Measurements from ENCODE around the genes CCDC85C and DEGS2.

DNA sequence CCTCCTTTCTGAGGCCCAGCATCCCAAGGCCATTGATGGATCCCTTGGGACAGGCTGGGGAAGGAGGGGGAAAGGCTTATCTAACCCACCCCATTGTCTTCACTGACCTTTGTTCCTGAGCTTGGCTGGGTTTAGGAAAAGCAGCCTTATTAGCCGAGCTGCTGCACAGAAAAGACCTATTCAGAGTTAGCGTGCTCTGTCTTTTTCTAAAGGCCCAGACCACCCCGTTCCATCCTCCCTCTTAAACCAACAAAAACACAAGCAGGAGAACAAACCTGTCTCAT is 5.1 kb downstream of the CCDC85C start:
- RRBS, result no CpG with 5 or more reads among the region's 3 CpGs

- RRBS, result 2% methylated on average over 80 of the region's 146 CpGs
Observed at GRCh38 chr14:99603796-99604717, at the start of gene CCDC85C. CCDC85C (minus strand) TSS chr14:99604207.

DNA sequence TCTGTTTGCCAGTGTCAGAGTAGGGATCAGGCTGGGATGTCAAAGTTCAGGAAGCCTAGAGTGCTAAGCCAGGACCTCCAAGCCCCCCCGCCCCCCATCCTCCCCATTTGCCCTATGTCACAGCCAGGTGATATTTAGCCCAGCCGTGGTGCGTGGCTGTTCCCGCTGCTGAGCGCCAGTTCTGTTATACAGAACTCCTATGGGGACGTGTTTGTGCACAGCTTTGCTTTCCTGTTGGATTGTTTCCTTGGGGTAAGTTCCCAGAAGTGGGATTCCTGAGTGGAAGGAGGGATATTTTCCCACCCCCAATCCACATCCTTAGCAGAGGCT is 15.6 kb upstream of the CCDC85C start:
- RRBS, result no CpG with 5 or more reads among the region's 6 CpGs

DNA sequence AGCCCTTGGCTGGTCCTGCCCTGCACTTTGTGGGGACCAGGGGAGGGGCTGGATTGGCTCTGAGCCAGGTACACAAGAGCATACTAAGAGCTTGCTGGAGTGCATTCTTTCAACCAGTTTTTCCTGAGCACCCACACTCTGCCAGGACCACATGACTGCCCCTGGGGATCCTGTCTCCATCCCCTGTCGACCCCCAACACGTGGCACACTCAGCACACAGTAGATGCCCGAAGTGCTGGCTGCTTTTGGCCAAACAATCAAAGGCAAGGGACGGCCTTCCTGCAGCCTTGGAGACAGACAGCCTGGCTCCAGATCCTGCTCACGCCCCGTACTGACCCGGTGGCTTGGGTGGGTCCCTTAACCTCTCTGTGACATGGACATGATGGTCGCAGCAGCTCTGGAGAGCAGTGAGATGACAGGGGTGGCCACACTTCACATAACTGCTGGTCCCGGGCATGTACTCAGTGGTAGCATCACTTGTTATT is 52.9 kb downstream of the CYP46A1 start:
- RRBS, result 3% methylated on average over 2 of the region's 9 CpGs

GRCh38 chr14:99772870-99773414 is 20.3 kb upstream of the EML1 start:
- RRBS, result no CpG with 5 or more reads among the region's 4 CpGs

GRCh38 chr14:99972164-99972911 is 92.9 kb upstream of the EVL start:
- RRBS, result 3% methylated on average over 8 of the region's 45 CpGs

GRCh38 chr14:100068392-100069121 is 3.3 kb downstream of the EVL start:
- RRBS, result no CpG with 5 or more reads among the region's 15 CpGs

GRCh38 chr14:100083626-100083988 is 18.4 kb downstream of the EVL start:
- RRBS, result no CpG with 5 or more reads among the region's 2 CpGs

DNA sequence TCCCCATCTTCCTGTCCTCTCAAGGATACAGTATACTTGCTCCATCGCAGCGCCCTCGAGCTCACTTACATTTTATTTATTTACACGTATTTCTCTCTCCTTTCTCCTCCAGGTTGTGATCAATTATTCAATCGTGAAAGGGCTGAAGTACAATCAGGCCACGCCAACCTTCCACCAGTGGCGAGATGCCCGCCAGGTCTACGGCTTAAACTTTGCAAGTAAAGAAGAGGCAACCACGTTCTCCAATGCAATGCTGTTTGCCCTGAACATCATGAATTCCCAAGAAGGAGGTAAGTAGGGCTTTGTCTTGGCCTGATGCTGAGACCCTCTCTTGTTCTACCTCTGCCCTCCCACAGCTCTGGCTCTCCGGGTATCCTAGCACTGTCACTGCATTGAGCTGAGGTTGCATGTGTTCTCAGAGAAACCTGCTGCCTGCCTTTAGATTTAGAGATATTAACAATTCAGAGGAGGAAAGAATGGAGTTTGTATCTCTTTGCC is 32.2 kb downstream of the EVL start:
- RRBS, result no CpG with 5 or more reads among the region's 11 CpGs

- RRBS, result no CpG with 5 or more reads among the region's 8 CpGs
Observed at GRCh38 chr14:100105929-100106202, 40.6 kb downstream of the EVL start.

GRCh38 chr14:100140359-100141403 is 18.8 kb downstream of the DEGS2 start:
- RRBS, result no CpG with 5 or more reads among the region's 25 CpGs

DNA sequence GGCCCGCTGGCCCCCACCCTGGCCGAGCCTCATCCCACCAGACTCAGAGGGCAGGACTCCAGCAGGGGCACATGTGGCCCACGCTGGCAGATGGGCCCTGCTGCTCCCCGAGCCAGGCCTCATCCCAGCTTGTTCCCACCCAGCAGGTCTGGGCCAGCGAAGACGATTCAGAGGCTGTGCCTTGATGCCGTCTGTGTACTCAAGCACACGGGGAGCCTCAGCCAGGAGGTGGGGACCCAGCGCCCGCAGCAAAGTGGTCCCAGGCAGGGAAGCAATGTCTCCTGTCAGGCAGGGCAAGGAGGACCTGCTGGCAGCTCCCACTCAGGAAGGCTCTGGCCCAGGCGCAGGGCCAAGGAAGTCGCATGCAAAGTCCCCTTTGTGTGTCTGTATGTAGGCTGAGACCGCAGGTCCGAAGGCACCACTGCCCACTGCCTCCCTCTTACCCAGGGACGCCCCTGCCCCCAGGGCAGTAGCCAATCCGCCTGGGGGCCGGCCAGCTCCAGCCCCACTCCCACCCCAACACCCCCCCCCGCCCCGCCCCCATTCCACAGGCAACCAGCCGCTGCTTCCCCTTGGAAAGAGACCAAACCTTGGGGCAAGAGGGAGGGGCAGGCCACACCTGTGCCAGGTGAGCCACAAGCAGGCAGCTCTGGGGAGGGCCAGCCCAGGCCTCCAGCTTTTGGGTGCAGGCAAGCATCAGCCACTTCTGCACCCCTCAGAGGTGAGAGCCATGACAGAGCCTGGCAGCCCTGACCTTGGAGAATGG is 9.4 kb downstream of the DEGS2 start:
- RRBS, result no CpG with 5 or more reads among the region's 20 CpGs

GRCh38 chr14:100159373-100159955 is at the start of gene DEGS2:
DEGS2 (minus strand) TSS chr14:100159645.
- RRBS, result 6% methylated on average over 38 of the region's 76 CpGs

GRCh38 chr14:100159956-100160490 is 578 bp upstream of the DEGS2 start:
- RRBS, result 3% methylated on average over 3 of the region's 25 CpGs

DNA sequence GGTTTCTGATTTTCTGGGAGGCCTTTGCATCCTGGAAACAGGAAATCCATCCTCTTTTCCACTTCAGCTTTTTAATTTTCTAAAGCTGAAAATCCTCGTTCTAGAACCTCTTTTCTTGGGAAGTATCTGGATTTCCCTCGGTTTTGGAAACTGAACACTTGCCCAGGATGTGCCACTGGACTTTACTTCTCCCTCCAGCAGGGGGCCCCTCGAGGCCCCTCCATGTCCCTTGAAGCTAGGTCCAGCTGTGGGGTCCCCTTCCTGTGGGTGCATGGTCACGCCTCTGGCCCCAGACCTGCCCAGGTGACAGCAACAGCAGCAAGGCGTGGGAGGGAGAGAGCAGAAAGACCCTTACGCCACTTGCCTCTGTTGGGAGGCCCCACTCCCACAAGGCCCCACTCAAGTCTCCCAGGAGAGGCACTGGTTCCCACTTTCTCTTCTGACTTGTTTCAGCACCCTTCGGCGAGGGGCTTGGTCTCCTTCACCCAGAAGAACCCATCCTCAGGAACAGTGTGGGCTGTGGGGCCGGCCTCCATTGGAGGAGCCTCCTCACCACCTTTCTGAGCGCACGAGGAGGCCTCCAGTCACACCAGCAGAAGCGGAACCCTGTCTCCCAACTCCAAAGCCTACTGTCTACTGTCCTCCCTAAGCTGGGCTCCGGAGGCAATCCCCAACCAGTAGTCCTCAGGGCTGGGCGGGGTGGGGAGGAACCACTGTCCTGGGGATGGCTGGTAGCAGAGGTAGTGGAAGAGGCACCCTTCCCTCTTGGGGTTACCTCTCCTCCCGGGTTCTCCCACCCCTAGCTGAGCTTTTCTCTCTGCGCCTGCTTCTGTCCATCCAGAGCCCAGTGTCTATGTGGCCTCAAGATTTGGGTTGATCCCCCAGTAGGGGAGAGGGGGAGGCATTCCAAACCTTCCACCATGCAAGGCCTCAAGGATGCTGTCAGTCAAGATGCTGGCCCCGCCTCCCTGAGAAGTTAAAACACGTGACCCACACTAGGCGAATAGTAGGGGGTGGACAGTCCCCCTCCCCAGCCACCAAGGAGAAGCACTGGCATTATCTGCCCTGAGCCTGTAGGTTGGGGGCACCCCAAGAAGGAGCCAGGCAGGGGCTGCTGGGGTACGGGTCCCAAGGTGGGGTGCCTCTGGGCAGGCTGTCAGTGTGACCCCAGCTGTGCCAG is 2.8 kb downstream of the SLC25A29 start:
- RRBS, result no CpG with 5 or more reads among the region's 20 CpGs

GRCh38 chr14:100313814-100314344 is 7.6 kb upstream of the SLC25A29 start:
- RRBS, result no CpG with 5 or more reads among the region's 20 CpGs

- RRBS, result no CpG with 5 or more reads among the region's 11 CpGs
Observed at GRCh38 chr14:100353546-100354230, 21.5 kb downstream of the WARS1 start.

DNA sequence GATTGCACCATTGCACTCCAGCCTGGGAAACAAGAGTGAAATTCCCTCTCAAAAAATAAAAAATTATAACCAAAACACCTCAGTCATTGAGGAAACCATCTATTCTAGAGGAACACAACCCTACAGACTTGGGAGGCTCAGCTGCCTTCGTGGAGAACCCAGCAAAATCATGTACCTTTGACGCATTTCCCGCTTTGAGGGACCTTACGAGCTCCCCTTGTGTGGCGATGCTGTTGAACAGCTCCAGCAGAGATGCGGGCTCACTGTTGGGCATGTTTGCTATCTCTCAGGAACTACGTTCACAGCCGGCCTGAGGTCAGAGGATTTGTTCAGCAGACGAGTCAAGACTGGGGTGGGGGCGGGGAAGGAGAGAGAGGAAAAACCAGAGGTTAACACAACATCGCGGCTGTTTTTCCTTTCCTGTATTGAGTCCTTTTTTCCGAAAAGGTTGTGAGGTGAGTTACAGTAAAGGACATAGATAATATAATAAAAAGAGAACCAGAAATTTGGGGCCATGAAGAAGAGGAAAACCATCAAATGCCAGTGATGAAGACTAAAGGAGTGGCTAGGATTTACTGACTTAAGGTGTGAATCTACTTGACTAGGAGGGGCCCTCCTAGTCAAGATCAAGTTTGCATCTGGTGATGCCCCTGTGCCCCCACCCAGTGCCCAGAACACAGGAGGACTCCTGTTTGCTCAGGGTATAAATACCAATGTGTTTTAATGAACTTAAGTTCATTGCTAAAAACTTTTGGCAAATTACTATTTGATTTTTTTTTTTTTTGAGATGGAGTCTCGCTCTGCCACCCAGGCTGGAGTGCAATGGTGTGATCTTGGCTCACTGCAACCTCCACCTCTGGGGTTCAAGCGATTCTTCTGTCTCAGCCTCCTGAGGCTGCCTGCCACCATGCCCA is 6.0 kb downstream of the WARS1 start:
- RRBS, result no CpG with 5 or more reads among the region's 15 CpGs

DNA sequence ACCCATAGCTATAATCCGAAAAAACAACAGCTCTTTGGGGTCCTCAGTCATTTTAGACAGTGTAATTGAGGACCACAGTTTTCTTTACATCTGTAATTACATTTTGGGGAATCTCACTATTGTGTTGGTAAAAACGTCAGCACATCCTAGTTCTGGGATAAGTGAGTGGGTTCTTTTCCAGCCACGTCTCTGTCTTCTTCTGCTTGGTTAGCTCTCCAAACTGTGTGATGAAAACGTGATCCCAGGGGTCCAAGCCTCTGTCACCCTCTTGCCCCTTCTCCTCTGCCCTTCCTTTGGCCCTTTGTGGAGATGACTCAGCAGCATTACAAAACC is 15.9 kb downstream of the WDR25 start:
- RRBS, result no CpG with 5 or more reads among the region's 4 CpGs

- RRBS, result no CpG with 5 or more reads among the region's 11 CpGs
Observed at GRCh38 chr14:100533962-100534642, 53.1 kb downstream of the BEGAIN start.

Measured in hTERT-HM (cell line).